Frontal cortex (tissue), 2 donors: ENCODE measurements around a stretch of chr17.

DNA sequence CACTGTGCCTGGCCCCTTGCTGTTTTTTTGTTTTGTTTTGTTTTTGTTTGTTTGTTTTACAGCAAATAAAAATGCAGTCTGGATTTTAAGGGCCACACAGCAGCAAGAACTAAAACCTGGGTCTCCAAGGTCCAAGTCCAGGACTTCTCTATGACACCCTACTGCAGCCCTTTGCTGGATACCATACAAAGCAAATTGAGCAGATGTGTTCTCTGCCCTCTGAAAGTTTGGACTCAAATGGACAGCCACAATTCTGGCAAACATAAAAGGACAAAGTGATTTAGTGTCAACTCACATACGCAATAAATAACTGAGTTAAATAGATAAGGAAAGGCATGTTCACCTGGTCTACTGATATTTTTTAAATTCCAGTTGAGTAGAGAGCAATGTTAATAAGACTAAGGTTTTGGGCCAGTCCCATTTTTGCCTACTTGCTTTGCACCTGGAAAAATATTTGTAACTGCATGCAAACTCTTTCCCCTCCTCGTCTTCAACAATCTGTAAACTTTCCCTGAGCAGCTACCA lies 7.7 kb upstream of the ZNF652 start:
- RAMPAGE, long total RNA = no peak

DNA sequence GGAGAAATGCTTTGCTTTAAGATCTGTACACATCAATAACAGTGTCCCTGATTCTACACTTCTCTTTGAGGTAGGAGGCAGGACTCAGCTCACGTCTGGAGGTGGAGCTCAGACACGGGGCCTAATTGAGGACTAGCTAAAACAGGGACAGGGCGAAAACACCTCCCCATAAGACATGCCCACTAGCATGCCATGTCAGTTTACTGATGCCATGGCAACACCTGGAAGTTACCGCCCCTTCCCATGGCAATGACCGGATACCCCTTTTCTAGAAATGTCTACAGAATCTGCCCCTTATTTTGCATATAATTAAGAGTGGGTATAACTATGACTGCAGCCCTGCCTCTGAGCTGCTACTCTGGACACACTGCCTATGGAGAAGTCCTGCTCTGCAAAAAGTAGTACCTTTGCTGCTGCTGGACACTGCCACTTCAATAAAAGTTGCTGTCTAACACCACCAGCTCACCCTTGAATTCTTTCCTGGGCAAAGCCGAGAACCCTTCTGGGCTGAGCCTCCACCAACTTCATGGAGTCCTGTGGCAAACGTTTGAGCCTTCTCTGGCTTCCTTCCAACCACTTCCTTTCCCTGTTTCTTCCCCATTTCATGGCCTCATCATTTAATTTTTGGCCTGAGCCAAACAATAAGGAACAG lies 21.1 kb downstream of the PHB1 start:
- RAMPAGE, long total RNA = no peak

DNA sequence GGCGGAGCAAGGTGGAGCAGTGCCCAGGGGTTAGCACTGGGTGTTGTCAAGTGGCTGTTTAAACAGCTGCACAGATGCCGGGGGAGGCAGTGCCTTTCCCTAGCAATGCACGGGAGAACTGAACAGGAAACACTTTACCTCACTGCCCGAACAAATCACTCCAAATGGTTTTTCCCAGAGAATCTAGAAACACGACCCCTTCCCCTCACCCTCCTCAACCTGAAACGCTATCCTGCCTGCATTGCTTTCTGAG lies 6.6 kb downstream of the PHB1 start:
- RAMPAGE, long total RNA = no peak

DNA sequence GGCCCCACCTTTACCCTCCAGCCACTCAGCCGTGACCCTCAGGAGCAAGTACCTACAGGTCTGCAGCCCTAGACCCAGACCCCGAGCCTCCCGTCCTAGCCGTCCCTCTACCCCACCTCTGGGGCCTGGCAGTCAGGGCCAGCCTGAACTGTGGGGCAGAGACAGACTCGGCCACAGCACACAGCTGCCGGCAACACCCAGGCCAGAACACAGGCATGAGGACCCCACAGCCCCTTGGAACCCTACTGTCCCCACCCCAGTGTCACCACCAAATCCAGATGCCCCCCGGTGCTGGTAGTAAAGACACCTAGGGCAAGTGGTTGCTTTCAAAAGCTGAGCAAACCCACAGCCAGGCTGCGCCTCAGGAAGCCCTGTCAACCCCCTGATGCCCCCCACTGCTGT lies 1.4 kb downstream of the NXPH3 start:
- RAMPAGE, long total RNA = no peak

DNA sequence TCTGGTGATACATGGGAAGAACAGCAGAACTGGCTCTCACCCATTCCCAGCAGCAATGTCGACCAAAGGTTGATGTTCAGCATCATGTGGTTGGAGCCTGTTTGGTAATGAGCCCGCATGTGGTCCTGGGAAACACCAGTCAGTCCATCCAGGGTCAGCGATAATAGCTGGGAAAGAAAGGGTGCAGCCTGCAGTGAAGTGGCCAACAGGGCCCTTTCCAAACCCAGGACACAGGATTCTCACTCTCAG lies 3.8 kb downstream of the SLC35B1 start:
- RAMPAGE, long total RNA = no peak

DNA sequence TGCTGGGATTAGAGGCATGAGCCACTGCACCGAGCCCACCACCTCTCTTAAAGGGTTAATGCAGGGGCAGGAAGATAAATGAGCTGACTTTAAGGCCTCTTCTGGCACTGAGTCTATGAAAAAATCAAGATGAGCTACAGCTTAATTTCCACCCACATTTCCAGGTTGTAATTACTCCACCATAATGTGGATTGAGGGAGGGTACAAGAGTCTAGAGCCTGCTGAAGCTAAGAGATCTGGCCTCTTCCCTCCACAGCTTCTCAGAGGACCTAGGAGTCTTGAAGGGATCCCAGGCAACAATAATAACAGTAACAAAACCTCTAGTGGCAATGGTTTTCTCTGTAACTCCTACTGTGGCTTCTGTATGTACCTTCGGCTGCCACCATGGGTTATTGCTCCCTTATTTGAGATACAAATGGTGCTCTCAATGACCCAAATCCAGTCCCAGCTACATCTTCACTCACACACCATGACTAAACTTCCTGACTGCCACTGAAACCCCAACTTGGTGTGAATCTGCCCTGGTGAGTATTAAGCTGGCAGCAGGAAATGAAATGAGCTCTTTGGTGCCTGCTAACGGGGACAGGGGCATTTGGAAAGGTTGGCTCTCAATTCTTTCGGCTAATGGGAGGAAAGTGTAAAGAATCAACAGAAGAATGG lies 7.3 kb upstream of the SLC35B1 start:
- RAMPAGE, long total RNA = no peak

DNA sequence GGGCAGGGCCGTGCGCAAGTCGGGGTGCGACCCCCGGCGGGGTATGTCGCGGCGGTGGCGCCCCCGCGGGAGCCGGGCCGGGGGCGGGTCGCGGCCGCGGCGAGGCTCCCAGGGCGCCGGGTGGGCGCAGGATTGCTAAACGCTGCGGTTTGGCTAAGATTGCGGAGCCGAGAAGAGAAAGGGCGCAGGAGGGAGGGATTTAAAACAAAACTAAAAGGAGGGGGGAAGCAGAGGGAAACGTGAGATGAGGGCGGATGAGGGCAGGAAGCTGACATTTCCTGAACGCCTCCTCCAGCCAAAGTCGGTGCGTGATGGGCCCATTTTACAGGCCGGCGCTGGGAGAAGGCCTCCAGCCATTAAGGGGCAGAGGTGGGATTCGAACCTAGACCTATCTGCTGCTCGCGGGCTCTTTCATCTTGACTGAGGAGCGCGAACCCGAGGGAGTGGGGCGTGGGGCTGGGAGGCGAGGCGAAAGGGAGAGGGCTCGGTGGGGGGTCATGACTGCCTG lies 3.5 kb upstream of the TAC4 start:
- RAMPAGE, long total RNA = no peak

DNA sequence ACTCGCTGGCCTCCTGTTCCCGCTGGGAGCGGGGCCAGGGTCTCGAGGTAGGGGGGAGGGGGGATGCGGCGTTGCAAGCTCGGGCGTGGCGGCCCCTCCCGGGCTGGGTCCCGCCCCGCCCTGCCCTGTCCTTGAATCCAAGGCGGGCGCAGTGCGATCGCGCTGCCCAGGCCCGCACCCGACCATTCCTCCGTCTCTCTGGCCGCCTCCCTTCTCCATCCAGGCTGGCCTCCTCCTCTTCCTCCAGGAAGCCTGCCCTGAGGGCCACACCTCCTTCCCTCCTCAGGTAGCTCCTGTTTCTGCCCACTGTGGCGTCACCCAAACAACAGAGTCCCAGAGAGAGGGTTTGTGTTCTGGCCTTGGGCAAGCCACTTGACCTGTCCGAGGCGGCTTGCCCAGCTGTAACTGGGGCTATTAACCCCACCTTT lies 43.0 kb upstream of the TAC4 start:
- RAMPAGE, long total RNA = no peak

GRCh38 chr17:49987819-49988291 lies 7.2 kb downstream of the DLX3 start:
- RAMPAGE, long total RNA = no peak

- RAMPAGE, long total RNA = no peak
Measured at GRCh38 chr17:50043692-50044221, 12.2 kb upstream of the ITGA3 start.

DNA sequence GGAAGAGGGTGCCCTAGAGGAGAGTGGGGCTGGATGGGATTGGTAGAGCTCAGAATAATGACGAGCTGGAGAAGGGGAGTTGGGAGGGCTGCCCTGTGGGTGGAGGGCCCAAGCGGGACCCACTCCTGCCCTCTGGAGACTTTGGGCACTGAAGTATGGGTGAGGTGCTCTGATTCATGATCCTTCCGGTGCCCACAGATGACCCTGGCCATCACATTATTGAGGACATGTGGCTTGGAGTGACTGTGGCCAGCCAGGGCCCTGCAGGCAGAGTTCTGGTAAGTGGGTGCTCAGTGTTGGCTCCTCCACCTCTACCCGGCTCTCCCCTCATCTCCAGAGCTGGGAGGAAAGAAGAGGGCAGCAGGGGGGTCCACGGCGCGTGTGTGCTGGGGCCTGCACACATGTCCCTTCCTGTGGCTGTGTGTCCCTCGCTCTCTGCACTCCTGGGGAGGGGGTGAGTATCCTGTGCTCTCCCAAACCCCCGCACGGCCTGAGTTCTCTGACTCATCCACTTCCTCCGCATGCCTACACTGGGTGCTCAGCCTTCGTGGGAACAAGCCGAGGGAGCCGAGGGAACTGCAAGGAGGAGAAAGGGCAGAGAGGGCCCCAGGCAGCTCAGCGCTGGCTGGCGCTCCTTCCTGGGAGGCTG lies 8.5 kb downstream of the ITGA3 start:
- RAMPAGE, long total RNA = no peak

DNA sequence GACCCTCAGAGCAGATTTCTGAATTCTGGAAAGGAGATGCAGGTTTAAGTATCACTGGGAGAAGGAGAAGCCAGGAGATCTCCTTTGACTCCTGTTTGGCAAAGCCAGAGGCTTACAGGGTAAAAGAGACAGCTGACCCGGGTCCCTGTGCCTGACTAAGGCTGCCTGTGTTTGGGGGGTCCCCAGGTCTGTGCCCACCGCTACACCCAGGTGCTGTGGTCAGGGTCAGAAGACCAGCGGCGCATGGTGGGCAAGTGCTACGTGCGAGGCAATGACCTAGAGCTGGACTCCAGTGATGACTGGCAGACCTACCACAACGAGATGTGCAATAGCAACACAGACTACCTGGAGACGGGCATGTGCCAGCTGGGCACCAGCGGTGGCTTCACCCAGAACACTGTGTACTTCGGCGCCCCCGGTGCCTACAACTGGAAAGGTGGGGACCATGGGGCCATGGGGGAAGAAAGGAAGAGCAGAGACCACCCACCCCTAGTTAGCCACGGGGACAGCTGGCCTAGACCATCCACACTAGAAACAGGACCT lies 12.0 kb downstream of the ITGA3 start:
- RAMPAGE, long total RNA = no peak

- RAMPAGE, long total RNA = no peak
Measured at GRCh38 chr17:50111961-50112786, 17.0 kb downstream of the PDK2 start.

DNA sequence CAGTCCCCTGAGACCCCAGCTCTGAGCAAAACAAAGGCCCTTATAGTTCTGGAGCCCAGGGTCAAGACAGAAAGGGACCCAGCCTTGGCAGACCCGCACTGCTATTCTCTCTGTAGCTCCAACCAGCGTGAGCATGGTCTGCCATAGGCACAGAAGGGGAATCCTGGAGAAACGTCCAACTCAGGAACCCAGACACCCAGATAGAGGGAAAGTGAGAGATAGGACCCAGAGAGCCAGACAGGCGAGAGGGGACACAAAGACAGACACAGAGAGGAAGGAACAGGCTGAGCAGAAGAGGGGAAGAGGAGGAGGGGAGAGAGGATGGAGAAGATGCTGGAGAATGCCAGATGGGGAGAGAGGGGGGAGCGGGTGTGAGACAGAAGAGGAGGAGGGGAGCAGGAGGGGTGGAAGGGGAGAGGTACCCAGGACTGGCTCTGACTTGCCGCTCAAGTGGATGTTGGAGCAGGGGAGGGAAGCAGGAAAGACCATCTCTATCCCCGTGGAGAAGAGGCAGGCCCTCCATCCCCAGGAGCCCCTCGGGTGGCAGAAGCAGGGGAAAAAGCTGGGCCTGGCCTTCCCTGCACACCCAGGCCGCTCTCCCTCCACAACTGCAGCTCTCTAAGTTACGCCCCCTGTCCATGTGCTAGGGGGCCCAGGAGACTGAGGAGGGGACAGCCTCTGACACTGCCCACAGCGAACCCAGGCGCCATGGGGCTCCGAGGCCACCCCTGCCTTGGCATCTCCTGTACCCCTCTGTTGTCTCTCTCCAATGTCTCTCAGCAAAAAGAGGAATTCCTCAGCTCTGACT lies 4.9 kb downstream of the PPP1R9B start:
- RAMPAGE, long total RNA = no peak

DNA sequence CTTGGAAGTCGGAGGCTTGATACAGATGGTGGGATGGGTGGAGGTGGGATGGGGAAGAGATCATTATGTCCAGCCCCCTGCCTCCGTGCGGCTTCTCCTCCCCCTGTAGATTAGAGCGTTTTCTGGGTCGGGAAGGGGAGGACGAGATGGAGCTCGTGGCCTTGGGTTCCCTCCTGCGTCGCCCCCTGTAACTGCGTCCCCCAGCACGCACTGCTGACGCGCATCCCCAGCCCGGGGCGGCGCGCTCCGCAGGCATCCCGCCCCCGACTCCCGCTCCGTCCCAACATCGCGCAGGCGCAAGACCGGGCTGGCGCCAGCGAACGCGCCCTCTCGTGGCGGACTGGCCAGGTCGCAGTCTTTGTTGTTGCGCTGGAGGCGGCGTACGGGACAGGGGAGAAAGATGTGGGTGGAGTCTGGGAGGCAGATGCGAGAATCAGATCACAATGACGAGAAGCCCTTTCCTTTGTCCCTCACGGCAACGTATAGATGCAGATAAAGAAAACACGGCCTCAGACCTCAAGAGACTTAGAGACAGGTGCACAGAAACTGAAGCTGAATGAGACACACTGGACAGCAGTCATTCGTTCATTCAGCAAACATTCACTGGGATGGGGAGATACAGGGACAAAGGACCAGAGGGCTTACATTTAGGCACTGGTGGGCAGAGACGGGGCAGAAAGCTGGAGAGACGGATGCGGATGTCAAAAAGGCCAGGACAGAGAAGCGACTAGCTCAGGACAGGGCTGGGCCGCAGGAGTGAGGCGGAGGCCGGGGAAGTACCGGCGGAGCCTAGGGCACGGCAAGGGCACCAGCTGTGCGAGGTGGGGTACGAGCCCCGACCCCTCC lies 4.3 kb upstream of the SGCA start:
- RAMPAGE, long total RNA = no peak

GRCh38 chr17:50202871-50203479 lies 1.5 kb upstream of the COL1A1 start:
- RAMPAGE, long total RNA = no peak

- RAMPAGE, long total RNA = no peak
Measured at GRCh38 chr17:50270356-50270972, 3.8 kb upstream of the TMEM92 start.

- RAMPAGE, long total RNA = no peak
Measured at GRCh38 chr17:50276655-50277238, 2.5 kb downstream of the TMEM92 start.

DNA sequence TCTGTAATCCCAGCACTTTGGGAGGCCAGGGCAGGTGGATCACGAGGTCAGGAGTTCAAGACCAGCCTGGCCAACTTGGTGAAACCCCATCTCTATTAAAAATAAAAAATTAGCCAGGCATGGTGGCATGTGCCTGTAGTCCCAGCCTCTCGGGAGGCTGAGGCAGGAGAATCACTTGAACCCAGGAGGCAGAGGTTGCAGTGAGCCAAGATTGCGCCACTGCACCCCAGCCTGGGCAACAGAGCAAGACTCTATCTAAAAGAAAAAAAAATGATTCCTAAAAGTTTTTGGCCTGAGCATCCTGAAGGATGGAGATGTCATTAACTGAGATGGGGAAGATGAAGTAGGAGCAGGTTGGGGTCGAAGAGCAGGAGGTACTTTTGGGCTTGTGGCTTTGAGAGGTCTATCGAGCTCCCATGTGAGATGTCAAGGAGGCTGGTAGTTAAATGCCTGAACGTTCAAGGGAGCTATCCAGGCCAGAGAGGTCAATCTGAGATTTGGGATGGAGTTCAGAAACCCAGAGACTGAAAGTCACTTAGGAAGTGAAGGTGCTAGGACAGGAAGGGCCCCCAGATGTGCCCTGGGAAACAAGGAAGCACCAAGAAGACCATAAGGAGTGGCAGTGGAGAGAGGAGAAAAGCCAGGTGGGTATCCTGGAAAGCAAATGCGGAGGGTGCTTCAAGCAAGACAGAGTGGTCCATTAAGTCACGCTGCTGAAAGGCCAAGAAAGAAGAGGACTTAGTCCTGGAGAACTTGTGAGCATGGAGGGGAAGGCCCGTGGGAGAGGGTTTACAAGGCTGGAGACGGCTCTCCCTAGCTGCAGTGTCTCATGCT lies 5.7 kb downstream of the XYLT2 start:
- RAMPAGE, long total RNA = no peak

DNA sequence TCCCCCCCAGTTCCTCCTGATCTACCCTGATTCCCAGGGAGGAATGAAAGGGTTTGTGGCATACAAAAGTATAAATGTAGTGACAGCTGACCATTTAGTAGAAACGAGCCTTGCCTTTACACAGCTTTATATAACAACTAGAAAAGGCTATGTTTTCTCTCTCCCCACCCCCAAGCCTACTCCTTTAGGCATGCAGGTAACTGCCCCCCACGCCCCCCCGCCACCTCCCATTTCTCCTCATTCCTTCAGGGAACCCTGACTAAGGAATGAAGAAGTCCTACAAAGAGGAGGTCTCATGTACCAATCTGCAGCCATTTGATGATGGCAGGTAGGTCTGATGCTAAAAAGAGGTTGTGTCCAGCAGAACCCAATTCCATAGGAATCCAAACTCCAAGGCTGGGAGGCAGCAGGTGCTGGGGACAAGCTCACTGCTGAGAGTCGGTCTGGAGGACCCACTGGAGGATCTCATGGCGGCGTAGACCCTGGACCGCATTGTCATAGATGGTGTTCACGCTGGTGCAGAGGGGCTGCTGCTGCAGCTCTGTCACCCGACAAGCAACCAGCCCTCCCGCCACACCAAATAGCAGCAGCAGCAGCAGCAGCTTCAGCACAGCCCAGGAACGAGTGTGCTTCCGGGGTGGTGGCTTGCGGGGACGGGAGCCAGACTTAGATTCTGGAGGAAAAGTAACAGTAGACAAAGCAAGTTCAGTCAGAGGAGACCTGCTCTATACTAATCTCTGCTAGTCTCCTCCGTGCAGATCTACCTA lies 9.7 kb downstream of the EME1 start:
- RAMPAGE, long total RNA = no peak